Skeletal muscle cell (primary cell): ENCODE results near the genes ITCH, TP53INP2 and DLGAP4.

DNA sequence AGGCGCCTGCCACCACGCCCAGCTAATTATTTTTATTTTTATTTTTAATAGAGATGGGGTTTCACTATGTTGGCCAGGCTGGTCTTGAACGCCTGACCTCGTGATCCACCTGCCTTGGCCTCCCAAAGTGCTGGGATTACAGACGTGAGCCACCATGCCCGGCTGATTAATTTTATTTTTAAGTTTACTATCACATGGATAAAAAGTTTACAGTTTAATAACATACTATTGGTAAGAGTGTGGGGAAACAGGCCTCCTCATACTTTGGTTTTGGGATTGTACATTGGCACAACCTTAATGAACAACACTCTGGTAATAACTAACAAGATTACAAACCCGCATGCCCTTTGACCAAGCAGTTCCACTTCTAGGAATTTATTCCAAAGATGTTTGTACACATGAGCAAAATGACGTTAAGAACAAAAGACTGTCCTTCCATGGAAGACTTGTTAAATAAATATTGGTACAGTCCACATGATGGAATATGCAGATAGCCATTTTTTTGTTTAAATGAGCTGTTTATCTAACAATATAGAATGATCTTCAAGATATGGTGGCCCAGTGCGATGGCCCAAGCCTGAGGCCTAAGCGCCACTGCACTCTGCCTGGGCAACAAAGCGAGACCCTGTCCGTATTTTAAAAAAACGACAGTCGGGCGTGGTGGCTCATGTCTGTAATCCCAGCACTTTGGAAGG lies 7.2 kb upstream of the AHCY start:
- RRBS = no CpG with 5 or more reads among the region's 15 CpGs

- RRBS = under 1% methylated on average over 49 of the region's 75 CpGs
Measured at GRCh38 chr20:34362953-34363821, at the start of gene ITCH. ITCH (plus strand) TSS chr20:34363273.

GRCh38 chr20:34363822-34364272 lies 774 bp downstream of the ITCH start:
- RRBS = under 1% methylated on average over 10 of the region's 30 CpGs

- RRBS = 1% methylated on average over 30 of the region's 83 CpGs
Measured at GRCh38 chr20:34704220-34705261, at the start of gene TP53INP2. TP53INP2 (plus strand) TSS chr20:34704344.

- RRBS = no CpG with 5 or more reads among the region's 2 CpGs
Measured at GRCh38 chr20:34706852-34707113, 2.6 kb downstream of the TP53INP2 start.

- RRBS = no CpG with 5 or more reads among the region's 2 CpGs
Measured at GRCh38 chr20:34707121-34707823, 3.1 kb downstream of the TP53INP2 start.

- RRBS = no CpG with 5 or more reads among the region's 2 CpGs
Measured at GRCh38 chr20:34757657-34758120, 53.5 kb downstream of the TP53INP2 start.

- RRBS = no CpG with 5 or more reads among the region's 10 CpGs
Measured at GRCh38 chr20:35283423-35284109, 1.0 kb downstream of the EIF6 start.

DNA sequence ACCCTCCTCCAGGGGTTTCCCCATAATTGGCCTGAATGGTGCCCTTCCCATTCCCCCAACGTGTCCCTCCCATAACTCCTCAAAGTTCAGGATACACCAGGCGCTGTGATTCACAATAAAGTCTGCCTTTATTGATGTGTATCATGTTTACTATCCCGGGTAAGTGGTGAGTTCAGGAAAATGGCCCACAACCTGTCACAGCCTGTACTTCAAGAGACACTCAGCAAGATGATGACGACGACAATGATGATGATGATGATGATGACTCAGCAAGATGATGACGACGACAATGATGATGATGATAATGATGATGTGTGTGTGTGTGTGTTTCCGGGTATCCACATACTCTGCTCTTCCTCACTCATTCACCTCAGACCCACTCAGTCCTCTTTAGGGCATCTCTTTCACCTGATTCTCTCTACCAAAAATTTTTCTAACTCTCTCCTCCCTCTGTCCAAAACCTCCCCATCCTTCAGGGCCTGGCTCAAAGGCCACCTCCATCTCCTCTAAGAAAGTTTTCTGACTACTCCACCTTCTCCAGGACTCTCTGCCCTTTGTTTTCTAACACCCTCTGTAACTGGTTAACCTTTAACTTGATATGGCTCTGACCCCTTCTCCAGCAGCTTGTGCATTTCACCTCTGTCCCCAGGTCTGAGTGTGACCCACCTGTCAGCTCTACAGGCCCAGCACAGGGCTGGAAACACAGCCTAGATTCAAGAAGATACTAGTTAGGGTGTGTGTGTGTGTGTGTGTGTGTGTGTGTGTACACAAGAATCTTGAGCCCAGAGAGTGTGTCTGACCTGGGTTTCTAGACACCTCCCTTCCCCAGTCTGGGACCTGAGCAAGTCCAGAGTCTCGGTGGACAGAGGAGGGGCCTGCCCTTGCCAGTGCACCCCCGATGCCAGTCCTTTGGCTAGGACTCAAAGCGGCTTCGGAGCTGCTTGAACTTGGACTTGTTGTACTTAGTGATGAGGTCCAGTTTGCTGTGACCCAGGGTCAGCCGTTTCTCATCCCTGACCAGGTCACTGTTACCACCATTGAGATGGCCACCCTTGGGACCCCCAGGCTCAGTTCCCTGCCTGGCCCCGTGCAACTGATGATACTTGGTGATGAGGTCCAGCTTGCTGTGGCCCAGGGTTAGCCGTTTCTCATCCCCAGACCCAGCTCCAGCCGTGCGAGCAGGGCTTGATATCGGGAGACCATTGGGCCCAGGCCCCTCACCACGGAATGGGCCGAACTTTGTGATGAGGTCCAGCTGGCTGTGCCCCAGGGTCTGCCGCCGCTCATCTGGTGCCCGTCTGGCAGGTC lies 1.5 kb upstream of the EIF6 start:
- RRBS = no CpG with 5 or more reads among the region's 23 CpGs

DNA sequence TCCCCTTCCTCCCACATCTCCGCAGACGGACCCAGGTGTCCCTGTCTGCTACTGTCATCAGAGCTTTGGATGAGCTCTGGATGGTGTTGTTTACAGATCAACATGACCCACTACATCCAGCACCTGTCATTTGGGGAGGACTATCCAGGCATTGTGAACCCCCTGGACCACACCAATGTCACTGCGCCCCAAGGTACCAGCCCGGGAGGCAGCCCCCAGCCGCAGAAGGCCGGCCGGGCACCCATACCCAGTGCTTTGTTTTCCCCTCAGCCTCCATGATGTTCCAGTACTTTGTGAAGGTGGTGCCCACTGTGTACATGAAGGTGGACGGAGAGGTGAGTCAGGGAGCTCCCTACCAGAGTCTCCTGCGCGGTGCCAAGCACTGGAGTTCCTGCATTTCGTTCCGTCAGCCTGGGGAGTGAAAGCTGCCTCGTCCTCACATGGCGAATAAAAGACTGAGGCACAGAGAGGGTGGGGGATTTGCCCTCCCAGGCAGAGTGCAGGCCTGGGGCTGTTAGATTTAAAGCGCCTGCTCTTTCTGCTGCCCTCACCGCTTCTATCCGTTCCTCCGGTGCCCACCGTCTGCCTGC lies 14.2 kb downstream of the ERGIC3 start:
- RRBS = no CpG with 5 or more reads among the region's 19 CpGs

DNA sequence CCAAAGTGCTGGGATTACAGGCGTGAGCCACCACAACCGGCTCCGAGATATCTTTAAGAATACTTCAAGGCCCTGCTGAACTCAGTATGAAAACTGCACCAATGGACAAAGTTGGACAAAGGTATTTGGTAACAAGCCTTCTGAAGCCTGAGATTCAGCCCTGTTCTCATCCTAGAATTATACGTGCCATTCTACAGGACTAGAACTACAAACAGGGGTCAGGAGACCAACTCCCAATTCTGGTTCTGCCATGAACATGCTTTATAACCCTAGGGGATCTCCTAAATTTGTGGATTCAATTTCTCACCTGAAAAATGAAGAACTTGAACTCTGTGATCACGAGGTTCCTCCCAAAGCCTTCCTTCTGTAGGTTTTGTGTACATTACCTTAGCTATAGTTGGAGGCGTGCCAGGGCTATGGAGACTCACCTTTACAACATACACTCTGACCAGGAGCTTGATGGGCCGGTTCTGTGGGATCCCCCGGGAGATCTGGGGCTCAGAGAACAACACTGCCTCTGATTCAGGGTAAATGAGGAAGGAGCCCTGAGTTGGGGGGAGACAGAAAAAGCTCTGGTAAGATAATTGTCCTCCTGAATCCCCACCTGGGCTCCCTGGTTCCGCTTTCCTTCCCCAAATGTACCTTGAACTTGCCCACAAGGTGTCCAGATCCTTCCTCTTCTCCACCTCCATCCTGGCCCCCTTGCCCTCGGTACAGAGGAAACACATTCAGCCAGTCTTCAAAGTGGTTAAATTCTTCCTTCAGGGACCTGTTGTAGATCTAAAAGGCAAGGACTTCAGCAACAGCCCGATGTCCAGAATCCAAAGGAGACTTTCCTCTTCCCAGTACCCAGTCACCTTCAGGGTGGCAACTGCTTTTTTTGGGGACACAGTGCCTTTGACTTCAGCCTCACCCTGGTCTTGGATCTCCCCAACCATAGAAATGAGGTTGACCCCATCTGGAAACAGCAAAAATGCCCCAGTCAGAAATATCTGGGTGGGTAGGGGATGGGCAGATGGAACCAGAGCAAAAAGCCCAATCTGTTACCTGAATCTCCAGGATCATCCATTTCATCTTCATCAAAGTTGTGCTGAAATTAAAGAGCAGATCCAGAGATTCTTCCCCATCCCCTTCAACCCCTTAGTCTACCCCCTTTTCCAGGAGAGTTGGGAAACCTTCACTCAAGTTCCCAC lies 34.3 kb downstream of the ERGIC3 start:
- RRBS = no CpG with 5 or more reads among the region's 11 CpGs

- RRBS = no CpG with 5 or more reads among the region's 17 CpGs
Measured at GRCh38 chr20:35616349-35616720, 706 bp downstream of the SPAG4 start.

- RRBS = 2% methylated on average over 5 of the region's 20 CpGs
Measured at GRCh38 chr20:35699711-35700297, 599 bp downstream of the ROMO1 start.

- RRBS = no CpG with 5 or more reads among the region's 1 CpG
Measured at GRCh38 chr20:35704083-35704491, 4.9 kb downstream of the ROMO1 start.

DNA sequence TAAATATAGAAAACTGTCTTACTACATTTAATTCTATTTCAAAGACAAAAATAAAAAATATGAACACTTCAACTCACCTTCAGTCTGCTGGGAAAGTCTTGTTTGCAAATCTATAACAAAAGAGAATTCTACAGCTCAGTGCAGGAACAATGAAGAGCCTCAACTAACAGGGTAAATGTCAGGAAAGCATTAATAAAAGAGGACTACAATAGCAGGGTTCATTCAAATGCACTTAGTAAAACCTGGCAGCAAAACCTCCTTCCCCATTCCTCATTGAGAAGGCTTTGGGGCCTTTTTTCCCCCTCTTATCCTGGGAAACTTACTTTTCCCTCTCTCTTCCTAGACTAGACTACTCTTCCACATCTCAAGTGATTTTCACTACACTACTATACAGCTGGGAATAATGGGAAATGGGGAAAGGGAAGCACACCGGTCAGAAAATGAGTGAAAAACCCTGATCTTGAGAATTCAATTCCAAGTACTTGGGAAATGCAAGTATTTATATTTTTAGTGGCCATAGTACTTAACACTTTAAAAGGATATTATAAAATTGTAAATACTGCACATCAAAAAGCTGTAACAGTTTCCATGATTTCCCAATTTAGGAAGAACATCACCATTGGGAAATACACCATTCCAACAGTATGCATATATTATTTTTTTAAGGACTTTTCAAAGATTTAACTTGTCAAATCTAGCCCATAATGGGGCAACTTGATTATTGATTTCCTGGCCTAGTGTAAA lies 10.1 kb downstream of the ROMO1 start:
- RRBS = no CpG with 5 or more reads among the region's 1 CpG

DNA sequence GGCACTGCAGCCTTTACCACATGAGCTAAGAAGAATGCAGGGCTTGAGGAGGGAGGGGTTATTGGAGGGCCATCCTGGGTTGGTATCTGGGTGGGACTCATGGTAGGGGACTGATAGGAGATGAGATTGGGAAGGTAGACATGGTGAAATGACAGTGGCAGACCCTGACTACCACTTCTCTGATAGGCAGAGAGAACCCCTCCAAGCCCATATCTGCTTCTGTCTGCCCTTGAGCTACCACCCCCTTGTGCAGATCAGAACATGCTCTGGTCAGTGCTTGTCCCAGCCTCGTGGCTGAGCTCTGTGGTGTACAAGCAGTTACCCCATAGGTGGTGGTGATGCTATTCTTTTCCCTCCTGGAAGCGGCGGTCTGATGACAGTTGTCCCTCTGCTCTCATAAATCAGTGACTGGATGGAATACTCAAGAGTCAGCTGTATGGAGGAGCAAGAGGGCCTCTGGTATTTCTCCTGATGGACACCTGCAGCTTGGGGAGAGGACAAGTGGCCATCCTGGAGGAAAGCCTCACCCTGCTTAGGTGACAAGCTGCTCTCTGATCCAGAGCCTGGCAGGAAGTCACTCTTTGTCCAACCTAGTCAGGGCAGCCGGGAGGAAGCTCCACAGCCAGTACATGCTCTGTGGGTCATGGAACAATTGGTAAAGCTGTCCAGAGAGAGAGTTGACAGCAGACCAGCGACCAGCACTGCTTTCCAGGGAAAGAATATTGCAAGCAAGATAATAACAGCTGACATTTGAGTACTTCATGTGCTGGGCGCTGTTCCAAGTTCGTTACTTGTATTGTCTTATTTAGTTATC lies 47.3 kb downstream of the SCAND1 start:
- RRBS = no CpG with 5 or more reads among the region's 7 CpGs

DNA sequence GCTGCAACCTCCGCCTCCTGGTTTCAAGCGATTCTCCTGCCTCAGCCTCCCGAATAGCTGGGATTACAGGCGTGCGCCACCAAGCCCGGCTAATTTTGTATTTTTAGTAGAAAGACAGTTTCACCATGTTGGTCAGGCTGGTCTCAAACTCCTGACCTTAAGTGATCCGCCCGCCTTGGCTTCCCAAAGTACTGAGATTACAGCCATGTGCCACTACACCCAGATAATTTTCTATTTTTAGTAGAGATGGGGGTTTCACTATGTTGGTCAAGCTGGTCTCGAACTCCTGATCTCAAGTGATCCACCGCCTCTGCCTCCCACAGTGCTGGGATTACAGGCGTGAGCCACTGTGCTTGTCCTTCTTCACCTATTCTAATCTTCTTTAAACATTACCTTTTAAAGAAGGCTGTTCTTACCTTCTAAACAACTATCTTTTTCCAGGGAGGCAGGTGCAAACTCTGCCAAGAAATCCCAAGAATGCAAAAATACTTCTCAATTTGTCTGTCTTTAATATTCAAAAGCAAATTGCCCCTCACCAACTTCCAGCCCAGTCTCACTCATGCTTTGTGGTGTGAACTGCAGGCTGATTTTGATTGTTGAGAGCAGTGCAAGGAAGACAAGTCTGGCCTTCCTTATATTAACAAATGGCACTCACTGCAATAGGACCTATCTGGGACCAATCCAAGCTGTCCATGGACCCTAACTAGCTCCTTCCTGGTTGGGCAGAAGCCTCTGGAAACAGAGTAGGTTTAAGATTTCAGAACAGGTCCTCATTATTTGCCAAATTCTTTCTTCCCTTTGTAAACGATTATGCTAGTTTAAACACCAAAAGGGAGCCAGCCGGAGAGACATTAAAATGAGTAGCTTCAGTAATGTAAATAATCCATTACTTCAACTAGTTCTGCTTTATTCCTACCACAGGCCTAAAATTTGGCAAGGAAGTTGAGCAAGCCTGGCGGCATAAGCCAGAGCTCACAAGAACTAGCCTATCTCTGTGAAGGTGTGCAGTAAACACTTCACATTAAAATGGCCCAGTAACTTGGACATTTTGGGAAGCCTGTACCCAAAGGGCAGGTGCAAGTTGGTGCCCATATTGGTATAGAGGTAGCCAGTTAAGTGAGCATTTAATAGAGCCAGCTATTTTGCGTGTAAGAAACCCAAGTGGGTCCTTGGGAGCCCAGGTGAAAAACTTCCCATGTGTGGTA lies 1.6 kb downstream of the SCAND1 start:
- RRBS = no CpG with 5 or more reads among the region's 15 CpGs

- RRBS = no CpG with 5 or more reads among the region's 6 CpGs
Measured at GRCh38 chr20:36045256-36046078, 77.1 kb downstream of the CNBD2 start.

GRCh38 chr20:36145658-36146954 lies 8.4 kb upstream of the EPB41L1 start:
- RRBS = no CpG with 5 or more reads among the region's 13 CpGs

- RRBS = 2% methylated on average over 47 of the region's 97 CpGs
Measured at GRCh38 chr20:36306190-36306958, at the start of gene DLGAP4. DLGAP4 (plus strand) TSS chr20:36306339.